Vermiform appendix (tissue), 1 donor: ENCODE data around the genes TAS2R1 and CTNND2.

GRCh38 chr5:9409231-9410183, 136.4 kb downstream of the SEMA5A start:
- PRO-cap, result no peak

DNA sequence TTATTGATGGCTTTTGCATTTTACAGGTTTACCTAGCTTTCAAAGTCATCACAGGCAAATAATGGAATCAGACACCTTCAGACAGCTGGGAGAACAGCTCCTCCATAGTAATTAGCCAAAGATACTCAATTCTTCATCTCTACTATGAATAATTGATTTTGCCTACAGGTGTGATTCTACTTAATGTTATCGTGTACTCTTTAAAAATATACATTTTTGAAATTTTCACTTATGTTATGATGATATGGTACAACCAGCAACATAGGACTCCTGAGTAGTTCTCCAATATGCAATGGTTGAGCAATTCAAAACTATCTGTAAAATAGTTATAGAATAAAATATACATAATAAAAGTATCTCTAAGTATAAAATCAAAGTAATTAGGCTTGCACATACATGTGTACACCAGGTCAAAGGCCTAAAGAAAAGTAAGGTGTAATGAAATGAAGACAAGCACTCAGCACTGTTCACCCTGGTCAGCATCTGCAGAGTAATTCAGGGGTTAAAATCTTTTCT, at the start of gene TAS2R1:
TAS2R1 (minus strand) TSS at position 94 of the 516 bp plus-strand sequence.
- PRO-cap, result no peak

DNA sequence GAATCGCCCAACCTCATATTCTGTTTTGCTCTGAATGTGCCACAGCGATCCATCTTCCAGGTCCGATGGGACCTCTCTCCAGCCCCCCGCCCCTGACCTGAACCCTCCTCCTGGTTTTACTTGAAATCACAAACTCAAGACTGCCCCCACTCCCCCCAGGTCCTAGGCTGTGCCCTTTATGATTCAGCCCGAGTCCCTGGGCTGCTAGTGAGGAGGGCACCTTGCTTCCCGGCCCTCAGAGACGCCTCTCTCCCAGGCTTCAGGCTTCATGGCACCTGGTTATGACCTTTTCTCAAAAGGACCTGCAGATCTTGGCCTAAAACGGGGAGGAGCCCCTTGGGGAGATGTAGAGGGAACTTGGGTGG, 110.5 kb downstream of the ATPSCKMT start:
- PRO-cap, result no peak

DNA sequence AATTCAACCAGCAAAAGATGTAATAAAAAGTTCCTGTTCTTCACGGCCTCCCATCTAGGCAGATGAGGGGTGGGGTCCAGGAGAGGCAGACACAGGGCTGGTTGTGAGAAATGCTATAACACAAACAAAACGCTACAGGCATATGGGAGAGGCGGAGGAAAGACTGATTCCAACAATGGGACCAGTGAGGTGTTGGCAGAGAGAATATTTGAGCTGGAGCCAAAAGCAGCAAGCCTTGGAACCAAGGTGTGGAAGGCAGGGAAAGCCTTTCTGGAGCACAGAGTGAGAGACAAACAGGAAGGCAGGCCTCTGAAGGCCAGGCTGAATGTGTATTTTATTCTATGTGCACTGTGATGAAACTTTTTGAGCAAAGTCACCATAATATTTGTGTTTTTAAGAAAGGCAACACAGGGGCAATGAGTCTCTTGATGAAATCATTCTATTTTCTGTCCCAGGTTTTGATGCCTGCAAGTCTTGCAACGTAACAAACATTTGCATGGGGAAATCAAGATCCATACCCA, 2.9 kb downstream of the ATPSCKMT start:
- PRO-cap, result no peak

GRCh38 chr5:10316027-10316577, 8.4 kb upstream of the CMBL start:
- PRO-cap, result no peak

DNA sequence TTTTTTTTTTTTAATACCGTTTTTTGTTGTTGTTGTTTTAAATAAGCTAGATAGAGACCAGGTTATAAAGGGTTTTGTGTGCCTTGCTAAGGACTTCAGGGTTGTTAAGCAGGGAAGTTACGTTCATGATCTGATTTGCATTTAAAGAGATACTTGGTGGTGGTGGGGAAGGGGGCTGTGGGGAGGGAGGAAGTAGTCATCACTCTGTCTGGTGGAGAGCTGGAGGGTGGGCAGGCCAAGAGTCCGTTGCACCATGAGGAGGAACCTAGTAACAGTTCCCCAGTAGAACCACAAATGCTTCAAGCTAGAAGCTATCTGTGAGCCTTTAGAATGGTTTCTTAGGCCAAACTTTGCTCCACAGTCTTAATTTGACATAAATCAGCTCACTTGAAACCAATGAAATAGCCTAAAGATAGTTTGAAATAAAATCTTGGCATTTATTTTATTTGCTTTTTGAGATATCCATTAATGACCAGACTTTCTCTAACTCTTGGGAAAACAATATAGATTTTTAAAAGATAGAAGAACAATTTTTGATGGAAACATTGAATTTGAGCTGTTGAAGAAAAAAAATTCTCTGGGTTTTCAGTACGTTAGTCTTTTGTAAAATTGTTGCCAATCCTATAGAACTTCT, 18.6 kb upstream of the ROPN1L start:
- PRO-cap, result no peak

DNA sequence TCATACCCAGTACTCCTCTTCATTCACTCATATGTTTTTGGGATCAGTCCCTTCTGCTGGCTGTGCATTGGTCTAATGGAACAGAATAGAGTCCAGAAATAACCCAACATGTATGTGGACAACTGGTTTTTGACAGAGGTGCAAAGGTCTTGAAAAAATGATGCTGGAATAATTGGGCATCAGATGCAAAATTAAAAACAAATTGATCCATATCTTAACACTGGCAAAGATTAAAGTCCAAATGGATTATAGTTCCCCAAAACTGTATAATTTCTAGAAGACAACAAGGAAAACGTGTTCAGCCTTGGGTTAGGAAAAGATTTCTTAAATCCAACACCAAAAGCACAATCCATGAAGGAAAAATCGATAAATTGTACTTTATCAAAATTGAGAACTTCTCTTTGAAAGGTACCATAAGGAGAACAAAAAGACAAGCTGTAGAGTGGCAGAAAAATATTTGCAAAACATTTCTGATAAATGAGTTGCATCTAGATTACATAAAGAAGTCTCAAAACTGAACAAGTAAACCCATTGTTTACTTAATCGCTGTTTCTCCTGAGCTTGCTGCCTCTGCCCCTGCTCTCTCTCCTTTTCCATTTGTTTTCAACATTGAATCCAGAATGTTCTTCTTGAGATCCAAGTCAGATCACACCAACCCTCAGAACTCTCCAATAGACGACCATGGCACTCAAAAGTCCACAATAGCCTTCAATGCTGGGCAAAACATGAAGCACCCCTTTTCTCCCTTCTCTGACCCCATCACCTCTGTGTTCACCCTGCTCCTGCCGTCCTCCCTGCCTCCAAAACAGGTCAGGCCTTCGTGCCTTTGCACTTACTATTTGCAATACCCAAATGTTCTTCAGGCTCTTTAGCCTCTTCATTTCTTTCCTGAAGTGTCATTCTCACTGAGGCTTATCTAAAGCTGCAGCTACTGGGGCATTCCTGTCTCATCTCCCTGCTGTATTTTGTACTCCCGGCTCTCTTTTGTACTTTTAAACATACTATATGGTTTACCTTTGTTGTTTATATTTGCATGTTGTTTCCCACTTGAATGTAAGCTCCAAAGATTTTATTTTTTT, 2.3 kb upstream of the ROPN1L start:
- PRO-cap, result no peak

DNA sequence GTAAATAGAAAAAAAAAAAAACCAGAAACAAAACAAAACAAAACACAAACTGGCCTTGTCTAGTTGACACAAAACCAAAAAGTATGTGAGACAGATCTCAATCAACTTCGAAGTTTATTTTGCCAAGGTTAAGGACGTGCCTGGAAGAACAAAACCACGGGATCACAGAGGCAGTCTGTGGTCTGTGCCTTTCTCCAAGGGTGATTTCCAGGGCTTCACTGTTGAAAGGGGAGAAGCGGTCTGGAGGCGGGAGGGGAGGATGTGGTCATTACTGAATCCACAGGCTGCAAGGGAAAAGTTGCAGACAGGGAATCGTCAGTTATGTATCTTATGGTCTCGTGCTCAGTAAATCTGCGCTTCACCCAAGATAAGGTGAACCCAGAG, 25.6 kb downstream of the ROPN1L start:
- PRO-cap, result no peak

- PRO-cap, result no peak
Measured at GRCh38 chr5:10566329-10567098, 2.6 kb downstream of the ANKRD33B start.

- PRO-cap, result no peak
Measured at GRCh38 chr5:10680417-10681195, 80.4 kb downstream of the DAP start.

- PRO-cap, result unidirectional peak, plus-strand start at chr5:10759287
Measured at GRCh38 chr5:10758860-10759390, 2.1 kb downstream of the DAP start.

GRCh38 chr5:10762261-10762948, 1.4 kb upstream of the DAP start:
- PRO-cap, result no peak

- PRO-cap, result no peak
Measured at GRCh38 chr5:10962121-10962434, 201.0 kb upstream of the DAP start.

DNA sequence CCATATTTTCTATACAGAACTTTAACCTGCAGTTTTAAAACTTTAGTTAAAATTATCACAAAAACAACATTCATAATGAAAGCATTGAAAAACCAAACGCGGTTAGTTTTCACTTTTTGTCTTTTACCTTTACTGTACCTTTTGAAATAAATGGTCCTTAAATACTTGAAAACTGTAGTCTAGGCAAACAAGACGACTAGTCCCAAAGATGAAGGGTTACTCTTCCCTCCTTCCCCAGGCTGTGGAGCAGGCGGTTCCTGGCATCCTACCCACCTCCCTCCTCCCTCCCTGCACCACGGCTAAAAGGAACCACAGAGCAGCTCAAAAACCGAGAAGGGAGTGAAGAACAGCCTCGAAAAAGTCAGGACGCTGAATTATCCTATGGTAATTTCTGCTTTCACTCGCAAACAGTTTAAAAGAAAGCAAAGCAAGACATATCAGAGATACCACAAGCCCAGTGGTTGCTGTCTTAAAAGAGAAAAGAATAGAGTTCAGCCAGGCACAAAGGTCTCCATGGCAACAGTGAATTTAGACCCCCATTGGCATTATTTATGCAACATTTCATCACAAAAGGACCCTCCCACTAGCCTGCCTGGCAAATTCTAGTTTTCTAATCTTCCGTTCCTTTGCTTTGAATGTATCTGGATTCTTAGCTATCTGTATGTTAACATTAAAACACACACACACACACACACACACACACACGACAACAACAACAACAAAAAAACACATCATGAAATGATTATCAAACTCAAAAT, 315.5 kb downstream of the CTNND2 start:
- PRO-cap, result no peak

DNA sequence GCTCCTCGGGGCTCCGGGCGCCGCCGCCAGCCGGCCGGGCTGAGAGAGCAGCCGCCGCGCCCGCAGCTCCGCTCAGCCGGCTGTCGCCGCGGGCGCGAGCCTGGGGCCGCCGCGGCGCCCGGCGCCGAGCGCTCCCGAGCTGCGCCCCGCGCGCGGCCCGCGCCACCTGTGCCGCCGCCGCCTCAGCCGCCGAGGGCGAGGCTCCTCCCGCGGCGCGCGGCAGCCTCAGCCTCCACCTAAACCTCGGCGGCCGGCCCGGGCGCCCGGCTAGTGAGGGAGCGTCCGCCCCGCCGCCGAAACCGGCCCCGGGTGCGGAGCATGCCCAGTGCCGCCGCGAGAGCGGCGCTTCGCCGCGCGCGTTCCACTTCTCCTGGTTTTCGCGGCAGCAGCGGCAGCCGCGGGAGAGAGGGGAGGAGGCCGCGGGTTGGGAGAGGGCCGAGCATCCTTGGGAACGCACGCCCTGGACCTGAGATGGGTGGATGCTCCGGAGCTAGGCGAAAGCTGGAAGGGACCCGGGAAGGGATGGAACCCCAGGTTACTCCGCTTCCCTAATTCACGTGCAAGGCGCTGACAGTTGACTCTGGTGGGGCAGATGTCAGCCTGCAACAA, at the start of gene CTNND2:
CTNND2 (minus strand) TSS at position 313 of the 609 bp plus-strand sequence.
- PRO-cap, result no peak

DNA sequence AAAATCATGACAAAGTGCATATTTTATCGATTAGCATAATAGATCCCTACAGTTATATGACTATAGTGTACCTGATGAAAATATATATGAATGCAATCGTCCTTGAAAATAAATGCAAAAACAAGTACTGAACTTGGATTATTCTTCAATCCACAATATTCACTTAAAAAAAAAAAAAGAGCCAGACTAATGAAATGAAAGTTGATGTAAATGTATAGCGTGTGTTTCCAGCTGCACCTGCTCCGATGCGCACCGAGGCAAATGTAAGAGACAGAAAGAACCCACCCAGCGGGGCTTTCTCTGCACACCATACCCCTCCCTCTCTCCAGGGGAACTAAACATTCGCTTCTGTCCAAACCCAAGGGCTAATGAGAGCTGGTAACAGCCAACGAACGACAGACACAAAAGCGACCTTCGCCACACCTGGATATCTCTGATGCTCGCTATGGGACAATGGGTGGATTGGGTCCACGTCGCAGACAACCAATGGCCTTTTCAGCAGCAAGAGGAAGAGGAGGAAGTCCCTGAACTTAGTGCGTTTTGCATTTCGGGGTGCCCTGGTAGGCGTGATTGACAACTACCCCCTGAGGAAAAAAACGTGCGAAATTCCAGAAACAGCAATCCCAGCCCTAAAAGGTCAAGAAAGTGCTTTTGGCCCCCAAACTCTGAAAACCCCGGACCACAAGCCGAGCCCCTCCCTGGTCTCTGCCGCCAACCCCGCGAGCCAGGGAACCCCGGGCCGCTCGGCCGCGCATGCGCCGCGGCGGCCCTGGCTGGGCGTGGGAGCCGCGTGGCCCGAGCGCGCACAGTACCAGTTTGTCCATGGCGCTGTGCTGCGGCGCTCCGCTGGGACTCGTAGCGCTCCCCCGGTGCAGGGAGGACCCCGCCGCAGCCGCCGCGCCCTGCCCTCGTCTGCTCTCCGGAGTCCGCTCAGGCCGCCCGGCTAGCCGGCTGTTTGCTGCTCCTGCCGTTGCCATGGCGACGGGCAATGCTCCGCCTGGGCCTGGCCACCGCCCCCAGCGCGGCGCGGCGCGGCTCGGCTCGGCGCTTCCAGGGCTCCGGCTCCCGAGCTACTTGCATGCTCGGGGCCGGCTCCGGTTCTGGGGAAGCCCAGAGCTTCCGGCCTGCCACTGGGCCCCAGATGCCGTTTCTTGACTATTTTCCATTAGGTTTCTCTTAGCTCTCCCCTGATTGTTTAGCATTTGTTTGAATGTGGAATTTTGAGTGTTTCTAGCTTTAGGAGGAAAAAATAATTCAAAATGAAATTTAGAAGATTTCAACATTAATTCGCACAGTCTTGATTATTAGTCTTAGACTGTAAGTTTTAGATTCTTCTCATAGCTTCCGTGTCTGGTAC, 66.8 kb upstream of the DNAH5 start:
- PRO-cap, result bidirectional peak, plus-strand start at position 819 of the sequence, minus-strand start at position 745 of the sequence; bidirectional peak, plus-strand start at position 1,053 of the sequence, minus-strand start at position 914 of the sequence

DNA sequence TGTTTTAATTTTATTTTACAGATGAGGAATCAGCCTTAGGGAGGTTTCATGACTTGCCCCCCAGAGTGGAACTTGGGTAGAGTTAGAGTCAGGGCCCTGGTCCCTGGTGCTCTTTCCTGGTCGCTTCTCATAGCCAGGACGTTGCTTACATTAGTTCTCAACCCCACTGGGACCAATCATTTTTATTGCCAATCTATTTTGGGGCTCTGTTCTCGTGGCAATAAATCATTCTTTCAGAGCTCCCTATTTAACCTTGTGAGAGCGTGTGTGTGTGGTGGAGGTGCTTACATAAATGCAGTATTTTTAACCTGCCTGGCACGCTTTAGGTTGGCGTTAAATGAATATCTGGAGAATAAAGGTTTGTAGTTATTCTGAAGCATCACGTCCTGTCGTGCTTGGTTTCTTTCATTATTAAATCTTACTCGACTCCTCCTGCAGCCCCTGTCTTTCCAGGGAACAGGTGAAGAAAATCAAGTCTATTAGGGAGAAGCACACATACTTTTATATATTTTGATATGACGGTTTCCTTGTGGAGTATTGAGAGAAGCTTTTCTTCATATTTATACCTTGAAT, 4.1 kb downstream of the TRIO start:
- PRO-cap, result no peak

GRCh38 chr5:14189231-14189917, 46.2 kb downstream of the TRIO start:
- PRO-cap, result no peak

DNA sequence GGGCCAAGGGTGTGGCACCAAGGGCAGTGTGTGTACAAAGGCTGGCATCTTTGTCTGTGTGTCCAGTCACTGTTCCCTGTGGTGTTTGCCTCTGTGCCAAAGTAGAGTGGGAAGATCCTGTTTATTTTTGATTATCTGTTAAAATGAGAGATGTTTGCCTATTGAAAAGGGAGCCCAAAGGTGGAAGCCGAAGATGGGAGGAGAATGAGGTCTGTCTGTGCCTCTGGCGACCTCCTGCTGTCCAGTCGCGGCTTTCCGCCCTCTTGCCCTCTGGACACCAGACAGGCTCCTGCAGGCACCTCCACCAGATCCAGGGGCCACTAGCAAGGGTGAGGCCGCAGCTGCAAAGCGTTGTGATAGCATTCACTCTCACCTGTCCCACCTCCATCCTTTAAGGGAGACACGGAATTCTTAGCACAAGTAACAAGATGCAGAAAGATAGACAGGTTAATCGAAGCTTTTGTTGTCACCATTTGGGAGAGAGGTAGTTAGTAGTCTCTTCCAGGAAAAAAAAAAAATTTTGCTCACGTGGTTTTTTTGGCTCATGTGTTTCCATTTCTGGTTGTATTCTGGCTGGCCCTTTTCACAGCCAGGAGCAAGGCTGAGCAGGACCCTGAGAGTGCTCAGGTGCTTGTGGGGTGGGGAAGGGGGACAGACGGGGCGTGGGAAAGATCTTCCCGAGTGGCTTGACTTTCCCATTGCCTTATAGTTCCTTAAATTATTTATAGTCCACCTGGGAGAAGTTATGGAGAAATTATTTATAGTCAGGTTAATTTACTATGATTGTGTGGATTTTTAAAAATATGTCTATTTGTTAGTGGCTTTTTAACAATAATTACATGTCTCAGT, 114.0 kb downstream of the TRIO start:
- PRO-cap, result no peak

GRCh38 chr5:14439710-14440119, 141.9 kb upstream of the OTULINL start:
- PRO-cap, result no peak